ENCODE data around the genes KLK9, ETFB and ZNF649.

DNA sequence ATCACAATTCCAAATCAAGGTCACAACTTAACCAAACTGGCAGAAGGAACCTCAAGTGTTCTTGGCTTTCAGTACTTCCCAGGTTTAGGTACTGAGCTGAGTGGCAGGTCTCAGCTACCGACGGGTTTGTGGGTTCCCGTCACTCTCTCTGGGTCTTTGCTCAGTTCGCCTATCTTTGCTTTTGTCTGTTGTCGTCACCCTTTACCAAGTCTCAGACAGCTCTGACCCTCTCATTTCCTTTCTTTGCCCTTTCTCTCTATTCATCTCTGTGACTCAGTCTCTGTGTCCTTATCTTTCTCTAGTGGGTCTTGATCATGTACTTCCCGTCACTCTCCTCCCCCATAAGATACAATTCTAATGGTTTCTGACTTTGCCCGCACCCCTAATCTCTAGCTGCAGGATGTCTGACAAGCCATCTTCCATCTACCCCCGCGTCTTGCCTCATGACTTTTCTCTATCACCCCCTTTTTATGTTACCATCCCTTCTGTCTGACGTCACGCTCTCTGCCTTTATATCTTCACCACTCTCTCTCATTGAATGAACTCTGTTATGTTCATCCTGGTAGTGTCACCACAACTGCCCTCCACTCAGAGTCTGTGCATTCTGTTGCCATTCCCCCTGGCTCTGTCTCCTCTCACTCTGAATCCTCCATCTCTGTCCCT is 33.4 kb upstream of the LRRC4B start:
- RRBS, result no CpG with 5 or more reads among the region's 11 CpGs

DNA sequence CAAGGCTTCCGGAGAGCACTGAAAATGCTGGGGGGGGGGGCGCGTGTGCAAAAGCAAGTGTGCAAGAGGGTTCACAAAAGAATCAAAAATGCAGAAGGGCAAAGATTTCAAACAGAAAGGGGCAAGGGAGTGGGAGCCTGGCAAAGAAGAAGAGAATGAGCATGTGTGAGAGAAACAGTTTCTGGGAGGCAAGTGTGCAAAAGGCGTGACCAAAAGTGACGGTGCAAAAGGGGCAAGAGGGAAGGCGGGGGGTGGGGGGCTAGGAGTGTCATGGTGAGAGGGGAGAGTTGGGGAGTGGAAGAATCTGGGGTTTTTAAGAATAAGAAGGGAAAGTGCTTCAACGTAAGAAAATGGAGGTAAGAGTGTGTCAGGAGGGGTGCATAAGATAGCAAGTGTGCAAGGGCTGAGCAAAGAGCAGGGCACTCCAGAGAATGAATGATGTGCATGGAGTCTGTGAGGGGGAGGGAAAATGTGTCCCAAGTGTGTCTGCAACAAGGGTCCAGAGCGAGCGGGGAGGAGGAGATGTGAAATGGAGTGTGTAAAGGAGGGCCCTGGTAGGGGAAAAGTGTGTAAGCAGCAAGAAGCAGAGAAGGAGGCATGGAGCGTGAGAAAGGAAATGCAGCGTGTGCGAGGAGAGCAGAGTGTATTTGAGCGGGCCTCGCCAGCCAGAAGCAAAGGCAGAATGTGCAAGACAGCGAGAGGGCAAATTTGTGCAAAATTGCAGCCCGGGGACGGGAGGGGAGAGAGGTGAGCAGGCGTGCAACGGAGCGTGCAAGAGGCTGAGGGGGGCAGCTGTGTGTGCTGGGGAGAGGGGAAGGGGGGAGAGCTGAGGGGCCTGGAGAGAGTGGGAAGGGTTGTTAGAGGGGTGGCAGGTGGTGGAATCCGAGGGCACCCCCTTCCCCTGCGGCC is 11.7 kb downstream of the C19orf81 start:
- RRBS, result no CpG with 5 or more reads among the region's 22 CpGs

DNA sequence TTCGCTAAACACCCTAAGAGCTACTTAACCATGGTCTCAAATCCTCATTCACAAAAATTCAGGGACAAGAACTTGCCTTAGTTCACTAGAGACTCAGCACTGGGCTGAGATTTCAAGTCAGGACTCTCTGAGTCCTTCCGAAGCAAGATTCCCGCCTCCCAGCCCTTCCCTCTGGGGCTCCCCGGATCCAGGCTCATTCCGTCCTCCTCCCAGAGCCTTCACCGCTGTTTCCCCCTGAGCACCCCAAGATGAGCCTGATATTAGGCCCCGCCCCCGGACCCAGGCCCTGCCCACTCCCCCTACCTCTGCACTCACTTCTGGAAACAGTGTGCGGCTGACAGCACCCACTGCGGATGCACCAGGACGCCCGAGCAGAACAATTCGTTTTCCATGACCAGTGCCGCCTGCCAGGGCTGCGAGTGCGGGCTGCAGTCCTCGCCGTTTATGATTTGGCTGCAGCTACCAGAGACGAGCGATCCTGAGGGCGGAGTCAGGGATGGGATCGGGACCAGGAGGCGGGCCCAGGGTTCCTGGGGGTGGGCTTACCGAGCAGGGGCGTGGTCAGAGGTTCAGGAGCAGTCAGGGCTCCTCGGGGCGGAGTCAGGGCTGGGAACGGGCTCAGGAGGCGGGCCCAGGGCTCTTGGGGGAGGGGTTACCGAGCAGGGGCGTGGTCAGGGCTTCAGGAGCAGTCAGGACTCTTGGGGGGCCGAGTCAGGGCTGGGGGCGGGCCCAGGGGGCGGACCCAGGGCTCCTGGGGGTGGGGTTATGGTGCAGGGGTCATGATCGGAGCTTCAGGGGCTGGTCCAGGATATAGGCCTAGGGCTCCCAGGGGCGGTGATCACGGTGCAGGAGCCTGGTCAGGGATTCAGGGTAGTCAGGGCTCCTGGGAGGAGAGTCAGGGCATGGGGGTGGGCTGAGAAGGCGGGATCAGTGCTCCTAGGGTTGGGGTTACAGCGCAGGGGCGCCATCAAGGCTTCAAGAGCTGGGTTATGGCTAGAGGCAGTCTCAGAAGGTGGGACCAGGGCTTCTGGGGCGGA is 1.9 kb downstream of the KLK4 start:
- RRBS, result 7% methylated on average over 4 of the region's 41 CpGs

GRCh38 chr19:51009427-51009793 is at the start of gene KLK9:
TSS of gene KLK9 (minus strand) at chr19:51009592.
- RRBS, result no CpG with 5 or more reads among the region's 7 CpGs

DNA sequence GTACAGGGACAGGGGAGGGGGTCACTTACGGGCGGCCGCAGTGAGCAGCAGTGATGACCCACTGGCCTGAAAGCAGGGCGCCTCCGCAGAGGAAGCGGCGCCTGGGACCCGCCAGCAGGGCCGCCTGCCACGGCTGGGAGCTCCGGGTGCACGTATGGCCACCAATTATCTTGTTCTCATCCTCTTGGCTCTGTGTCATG is 1.3 kb downstream of the KLK14 start:
- RRBS, result no CpG with 5 or more reads among the region's 12 CpGs

- RRBS, result no CpG with 5 or more reads among the region's 6 CpGs
Measured at GRCh38 chr19:51126885-51127396, 2.2 kb downstream of the SIGLEC9 start.

- RRBS, result no CpG with 5 or more reads among the region's 12 CpGs
Measured at GRCh38 chr19:51136731-51137559, 5.2 kb upstream of the SIGLEC7 start.

DNA sequence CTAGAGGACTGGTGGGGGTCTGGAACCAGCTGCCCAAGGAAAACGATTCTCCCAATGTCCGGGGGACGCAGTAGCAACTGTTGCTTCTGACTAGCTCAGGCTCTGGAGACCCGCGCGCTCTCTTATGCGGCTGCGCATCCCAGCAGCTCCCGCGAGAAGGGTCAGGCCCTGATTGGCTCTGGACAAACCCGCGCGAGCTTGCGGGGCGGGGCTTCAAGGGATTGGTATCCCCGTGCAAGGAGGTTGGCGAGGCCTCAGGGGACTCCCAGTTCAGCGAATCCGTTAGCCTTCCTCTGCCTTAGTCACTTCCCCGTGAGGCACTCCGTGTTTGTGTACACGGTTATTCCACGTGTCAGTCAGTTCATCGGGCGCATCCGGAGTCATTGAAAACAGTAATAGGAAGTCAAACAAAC is 20.2 kb downstream of the SIGLECL1 start:
- RRBS, result no CpG with 5 or more reads among the region's 26 CpGs

- RRBS, result no CpG with 5 or more reads among the region's 72 CpGs
Measured at GRCh38 chr19:51366217-51367287, at the start of gene ETFB. TSS of gene ETFB (minus strand) at chr19:51366388.

- RRBS, result no CpG with 5 or more reads among the region's 17 CpGs
Measured at GRCh38 chr19:51368256-51368587, 581 bp downstream of the CLDND2 start.

DNA sequence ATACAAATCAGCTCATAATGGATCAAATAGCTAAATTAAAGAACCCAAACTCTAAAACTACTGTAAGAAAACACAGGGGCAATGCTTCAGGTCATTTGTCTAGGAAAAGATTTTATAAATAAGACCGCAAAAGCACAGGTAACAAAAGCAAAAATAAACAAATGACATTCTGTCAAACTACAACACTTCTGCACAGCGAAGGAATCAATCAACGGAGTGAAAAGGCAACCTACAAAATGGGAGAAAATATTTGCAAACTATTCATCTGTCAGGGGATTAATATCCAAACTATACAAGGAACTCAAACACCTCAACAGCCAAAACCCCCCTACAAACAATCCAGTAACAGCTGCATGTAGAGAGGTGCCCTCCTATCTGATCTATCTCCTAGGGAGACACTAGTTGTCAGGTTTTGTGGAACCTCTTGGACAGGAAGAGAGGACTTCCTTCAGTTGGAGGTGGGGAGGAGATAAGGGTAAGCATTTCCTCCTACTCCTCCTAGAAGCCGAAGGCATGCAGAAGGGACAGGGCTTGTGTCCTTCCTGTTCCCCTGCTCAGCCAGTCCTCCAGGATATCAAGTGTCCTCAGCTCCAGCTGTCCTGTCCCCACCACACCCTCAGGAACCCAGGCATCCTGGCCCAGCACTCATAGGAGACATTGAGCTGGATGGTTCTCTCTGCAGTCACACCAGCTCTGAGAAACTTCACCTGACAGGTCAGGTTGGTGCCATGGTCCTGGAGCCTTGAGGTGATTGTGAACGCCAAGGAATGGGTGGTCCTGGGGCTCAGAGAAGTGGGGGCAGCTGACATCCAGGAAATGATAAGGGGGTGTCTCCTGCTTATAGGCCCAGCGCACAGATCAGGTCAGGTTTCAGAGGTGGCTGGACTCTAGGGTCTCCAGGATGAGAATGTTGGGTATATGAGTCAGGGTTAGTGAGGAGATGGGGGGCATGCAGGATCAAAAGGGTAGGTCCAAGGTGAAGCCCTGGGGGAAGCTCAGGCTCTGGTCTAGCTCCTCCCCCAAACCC is 9.8 kb upstream of the SIGLEC8 start:
- RRBS, result no CpG with 5 or more reads among the region's 6 CpGs

DNA sequence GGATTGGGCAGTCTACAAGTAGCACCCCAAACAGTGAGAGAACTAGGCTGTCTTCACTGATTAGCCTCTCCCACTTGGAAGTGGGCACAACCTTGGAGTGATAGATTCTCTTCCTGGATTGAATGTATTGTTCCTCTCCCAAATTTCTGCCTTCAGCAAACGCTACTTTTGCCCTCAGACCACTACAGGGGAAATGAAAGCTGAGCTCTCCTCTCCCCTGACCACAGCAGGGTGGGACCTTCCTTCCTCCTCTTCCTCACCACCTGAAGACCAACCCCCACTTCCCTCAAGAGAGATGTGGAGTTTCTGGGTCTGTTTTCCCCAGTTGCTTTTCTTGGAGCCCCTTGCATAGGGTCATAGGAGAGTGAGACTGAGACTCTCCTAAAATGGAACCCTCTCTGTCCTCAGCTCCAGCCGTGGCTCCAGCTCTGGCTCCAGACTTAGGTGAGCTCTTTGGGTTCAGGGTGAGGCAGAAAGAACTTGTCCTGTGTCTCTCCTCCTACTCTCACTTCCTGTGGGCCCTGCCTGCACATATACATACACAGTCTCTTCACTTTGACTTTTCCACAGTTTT is 19.4 kb upstream of the ZNF175 start:
- RRBS, result no CpG with 5 or more reads among the region's 2 CpGs

DNA sequence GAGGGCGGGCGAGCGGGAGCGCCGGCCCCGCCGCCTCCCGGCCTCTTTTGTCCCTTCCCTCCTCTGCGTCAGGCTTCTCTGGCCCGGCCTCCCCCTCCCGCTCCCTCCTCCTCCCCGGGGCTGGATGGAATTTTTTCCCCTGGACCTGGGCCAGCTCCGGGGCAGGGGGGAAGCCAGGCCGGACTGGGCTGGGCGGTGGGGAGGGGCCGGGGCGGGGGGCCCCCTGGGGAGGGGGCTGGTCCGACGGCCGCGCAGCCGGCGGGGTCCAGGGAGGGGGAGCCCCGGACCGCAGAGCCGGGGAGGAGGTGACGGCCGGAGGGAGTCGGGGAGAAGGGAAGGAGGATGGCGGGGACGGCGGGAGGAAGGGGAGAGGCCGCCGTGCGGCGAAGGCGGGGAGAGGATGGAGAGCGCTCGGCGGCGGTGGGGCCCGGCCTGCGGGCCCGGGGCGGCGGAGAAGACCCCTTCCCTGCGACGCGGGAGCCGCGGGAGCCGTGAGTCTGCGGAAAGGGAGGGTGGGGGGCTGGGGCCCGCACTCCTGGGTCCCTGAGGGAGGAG is 4.0 kb upstream of the SPACA6 start:
- RRBS, result 1% methylated on average over 10 of the region's 54 CpGs

DNA sequence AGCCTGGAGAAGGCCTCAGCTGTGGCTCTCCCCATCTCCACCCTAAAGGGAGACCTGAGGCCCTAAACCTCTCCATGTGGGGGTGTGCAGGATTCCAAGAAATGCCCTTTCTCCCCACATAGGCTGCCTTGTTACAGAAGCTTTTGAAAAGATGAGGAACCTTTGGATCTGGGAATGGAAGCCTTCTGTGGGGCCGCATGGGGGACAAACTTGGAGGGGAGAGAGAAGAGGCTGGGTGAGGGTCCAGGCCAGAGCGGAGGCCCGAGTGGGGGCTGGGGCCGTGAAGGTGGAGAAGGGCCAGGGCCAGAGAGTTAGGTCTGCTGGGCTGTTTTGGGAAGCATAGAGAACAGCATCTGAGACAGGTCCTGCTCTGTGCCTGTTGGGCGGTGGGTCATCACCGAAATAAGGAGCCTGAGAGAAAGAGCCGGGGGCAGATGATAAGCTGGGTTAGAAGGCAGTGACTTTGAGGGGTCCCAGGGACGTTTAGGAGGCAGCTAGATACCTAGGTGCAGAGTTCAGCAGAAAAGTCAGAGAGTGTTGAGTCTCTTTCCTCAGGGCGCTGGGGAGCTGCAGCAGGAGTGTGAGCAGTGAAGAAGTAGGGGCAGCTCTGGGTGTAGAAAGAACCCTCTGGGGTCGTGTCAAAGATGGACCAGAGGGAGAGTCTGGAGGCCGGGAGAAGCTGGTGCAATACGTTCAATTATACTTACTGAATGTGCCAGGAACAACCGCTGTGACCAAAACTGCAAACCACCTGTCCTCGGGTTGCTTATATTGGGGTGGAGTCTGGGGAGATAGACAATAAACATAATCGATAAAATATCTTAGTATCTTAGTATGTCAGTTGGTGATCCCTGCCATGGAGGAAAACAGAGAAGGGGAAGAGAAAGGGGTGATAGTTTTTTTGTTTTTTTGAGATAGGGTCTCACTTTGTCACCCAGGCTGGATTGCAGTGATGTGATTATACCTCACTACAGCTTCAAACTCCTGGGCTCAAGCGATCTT is 2.7 kb downstream of the SPACA6 start:
- RRBS, result no CpG with 5 or more reads among the region's 16 CpGs

DNA sequence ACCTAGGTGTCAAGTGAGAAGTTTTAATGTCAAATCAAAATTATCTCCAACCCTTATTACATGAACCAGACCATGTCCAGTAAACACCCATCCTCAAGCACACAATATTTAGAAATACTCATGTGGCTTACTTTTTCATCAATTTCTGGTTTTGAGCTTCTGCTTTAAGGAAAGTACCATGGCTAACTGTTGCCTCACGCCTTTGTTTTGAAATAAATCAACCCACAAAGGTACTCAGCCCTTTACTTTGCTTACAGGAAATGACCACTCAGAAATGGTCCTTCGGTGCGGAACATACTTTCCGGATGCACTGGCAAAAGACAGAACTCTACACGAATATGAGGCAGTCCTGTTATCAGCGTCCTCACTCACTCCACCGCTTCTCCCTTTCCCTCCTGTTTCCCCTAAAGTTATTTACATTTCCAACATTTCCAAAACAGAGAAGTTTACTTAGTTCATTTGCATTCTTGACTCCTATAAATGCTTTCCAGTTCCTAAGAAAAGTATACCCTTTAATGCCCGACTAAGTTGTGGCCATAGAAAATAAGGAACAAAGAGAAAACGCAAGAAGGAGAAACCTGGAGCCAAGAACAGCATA is 10.4 kb downstream of the FPR2 start:
- RRBS, result no CpG with 5 or more reads among the region's 9 CpGs

DNA sequence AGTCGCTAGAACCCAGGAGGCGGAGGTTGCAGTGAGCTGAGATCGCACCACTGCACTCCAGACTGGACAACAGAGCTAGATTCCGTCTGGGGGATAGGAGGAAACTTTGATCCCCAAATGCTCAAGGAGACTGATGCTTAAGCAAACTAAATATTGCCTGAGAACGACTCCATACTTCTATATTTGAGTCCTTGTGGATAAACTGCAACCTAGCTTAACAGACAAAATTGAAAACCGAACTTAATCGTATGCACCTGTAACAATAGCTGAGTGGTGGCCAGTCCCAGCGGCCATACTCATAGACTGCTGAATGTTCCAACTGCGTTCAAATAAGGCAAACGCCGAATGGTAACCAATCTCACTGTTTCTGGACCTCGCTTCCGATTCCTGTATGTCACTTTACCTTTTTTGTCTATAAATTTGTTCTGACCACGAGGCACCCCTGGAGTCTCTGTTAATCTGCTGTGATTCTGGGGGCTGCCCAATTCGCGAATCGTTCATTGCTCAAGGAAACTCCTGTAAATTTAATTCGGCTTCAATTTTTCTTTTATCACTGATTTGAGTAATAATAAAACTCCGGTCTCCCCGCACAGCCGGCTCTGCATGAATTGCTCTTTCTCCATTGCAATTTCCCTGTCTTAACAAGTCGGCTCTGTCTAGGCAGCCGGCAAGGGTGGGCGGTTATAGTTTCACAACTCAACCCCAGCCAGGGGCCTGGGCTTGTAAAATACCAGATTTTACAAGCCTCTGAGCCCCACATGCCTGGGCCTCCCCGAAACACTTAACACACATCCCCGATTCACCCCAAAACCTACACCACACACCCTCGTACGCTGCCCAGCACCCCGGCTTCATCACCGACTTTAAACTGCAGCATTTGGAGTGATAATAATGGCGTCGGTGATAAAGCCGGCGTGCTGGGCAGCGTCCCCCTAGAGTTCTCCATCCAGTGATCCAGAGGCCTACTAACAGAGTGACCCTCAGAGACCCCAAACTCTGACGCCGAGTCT is 782 bp downstream of the ZNF649 start:
- RRBS, result 33% methylated on average over 2 of the region's 37 CpGs

DNA sequence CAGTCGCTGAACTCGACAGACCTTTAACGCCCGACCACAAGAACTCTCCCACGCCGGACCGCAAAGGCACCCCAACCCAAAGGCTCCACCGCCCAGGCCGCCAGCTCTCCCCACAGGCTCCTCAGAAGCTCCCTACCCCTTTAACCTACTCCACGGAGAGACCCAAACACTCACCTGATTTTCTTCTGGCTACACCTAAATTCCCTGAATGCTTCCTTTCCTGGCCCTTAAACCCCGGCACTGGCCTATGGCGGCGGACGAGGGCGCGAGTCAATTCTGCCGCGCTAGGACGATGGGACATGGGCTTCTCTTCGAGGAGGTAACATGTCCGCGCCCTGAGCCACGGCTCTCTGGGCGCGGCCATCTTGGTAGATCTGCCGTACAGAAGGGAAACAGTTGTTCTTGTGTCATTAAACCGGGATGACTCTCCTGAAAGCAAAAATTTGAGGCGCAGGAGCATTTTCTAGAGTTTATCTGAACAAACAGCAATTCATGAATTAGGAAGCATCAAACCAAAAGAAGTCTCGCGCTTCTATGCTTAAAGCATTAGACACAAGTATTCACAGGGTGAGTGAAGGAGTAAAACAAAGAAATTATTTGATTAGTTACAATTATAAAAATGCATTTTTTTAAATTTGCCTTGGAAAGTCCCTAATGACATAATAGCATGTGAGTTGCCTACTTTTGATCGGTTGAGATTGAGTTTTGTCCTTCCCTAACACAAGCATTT is at the start of gene ZNF649:
TSS of gene ZNF649 (minus strand) at position 278 of the 730 bp plus-strand sequence.
- RRBS, result no CpG with 5 or more reads among the region's 31 CpGs

DNA sequence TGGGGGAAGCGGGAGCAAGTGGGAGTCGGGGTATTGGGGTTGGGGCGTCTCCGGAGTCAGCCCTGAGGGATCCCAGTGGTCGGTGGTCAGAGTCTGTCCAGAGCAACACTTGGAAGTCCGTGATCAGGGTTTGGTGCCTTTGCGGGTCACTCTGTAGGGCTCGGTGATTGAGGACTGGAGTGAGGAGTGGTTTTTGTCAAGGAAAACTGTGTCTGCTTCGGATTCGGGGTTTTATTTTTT is 270 bp downstream of the ZNF613 start:
- RRBS, result no CpG with 5 or more reads among the region's 10 CpGs

GRCh38 chr19:52170286-52171318 is 819 bp downstream of the ZNF836 start:
- RRBS, result 6% methylated on average over 7 of the region's 34 CpGs

GRCh38 chr19:52190771-52191013 is 840 bp downstream of the PPP2R1A start:
- RRBS, result 8% methylated on average over 3 of the region's 12 CpGs